ENCODE results near the genes CX3CR1, EIF1B and ZNF621.

GRCh38 chr3:38449921-38450266 lies 3.8 kb upstream of the ACVR2B start:
- PRO-cap: no peak

DNA sequence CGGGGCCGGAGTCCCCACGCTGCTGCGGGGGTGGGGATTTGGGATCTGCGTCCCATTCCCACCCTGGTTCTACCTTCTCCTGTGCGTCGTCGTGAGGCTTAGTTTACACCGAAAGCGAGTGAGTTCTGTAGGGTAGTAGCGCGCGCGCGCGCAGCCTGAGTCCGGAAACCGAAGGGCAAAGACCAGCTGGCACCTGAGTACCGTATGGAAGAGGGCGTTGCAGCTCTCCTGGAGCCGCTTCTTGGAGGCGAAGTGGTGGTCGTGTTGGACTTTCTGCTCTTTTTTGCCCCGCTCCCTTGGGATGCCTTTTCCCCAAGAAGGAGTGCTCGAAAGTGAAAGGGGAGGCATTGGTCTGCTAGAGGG lies 1.8 kb downstream of the ACVR2B start:
- PRO-cap: no peak

DNA sequence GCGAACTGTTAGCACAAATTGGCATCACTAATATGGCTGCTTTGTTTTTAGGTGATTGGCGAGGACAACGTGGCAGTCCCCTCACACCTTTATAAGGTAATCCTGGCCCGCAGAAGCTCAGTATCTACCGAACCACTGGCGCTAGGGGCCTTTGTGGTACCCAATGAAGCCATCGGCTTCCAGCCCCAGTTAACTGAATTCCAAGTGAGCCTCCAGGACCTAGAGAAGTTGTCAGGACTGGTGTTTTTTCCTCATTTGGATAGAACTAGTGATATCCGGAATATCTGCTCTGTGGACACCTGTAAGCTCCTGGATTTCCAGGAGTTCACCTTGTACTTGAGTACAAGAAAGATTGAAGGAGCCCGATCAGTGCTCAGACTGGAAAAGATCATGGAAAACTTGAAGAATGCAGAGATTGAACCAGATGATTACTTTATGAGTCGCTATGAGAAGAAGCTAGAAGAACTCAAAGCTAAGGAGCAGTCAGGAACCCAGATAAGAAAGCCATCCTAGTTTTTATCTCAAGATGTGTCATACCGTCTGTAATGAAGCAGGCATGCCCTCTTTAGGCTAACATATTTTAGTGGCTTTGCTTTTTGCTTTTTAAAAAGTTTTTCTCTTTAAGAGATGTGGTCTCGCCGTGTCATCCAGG lies 27.8 kb downstream of the EXOG start:
- PRO-cap: no peak

DNA sequence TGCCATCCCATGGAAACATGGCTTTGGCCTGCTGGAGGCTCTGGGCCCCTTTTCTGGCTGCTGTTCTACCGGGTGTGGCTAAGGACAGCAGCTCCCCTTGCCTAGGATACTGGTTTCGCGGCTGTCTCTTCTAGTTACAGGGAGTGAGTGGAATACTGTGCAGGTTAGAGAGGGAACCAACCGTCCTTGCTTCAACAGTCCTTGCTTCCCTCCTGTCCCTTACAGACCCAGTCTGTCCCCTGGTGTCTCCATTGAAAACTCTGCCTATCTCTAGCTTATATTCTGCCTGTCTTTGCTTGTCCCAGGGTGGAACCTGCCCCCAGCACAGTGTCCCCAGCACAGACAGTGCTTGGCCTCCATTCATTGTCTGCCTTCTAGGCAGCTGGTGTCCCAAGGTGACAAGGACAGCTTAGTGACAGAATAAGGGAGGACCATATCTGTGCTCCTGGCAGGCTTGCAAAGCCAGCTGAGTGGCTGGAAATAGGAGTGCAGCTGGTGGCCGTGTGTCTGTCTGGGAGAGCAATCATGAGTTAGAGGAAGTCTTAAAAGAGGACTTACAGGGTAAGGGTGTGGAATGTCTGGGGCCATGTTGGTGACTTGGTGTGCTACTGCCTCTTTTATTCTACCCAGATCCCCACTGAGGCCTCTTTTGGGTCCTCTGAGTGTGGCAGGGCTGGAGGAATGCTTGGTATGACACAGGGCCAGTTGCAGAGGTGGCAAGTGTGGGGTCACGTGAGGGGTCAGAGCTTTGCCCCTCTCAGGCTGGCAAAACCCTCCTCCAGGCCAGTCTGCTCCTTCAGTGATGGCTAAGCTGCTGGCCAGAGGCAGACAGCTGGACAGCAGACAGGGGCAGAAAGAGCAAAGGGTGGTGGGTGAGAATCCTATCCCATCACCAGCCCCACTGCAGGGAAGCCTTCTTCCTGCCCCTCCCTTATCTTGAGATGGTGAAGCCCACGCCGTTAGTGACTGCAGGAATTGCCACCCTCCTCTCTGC lies 33.3 kb downstream of the SCN5A start:
- PRO-cap: no peak

GRCh38 chr3:39080297-39081223 lies 26.9 kb downstream of the GORASP1 start:
- PRO-cap: no peak

DNA sequence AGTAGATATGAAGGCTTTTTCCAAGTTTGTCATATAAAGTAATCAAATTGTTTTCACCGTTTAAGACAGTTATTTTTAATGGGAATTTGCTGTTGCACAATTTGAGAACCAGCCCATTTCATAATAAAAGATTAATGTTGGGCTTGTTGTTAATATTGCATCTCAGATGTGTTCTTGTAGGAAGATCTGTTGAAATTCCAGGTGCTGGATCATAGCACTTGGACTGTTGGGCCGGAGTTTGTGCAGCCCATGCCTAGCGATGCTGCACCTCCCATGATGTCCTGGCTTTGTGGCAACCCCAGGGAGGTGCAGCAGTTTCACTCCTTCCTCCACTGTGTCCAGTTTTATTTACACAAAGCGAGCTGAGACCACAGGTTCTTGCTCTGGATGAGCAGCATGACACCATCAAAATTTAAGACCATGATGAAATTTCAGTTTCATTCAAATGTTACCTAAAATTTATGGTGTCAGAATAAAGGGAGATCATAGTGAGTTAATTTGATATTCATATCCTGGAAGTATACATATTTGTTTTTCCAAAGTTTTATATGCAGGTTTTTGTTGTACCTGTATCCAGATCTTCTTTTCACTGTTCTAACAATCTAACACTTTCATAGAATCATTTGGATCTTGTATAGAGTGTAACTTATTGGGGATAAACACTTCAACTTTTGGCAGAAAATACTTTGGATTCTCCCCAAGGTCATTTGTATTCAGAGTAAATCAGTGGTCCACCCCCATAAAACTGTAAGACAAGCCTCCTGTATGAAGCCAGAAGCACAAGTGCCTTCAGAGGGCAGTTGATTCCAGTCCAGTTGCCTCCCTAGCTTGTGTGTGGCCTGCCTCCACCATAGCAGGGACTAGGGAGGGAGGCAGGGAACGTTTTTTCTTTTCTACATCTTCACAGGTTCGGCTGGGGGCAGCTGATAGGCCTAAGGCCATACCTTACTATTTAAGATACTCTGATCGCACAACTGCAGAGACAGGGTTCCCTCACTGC lies 12.0 kb downstream of the GORASP1 start:
- PRO-cap: no peak

GRCh38 chr3:39178404-39179136 lies 13.8 kb downstream of the XIRP1 start:
- PRO-cap: no peak

- PRO-cap: no peak
Observed at GRCh38 chr3:39202036-39202289, 9.6 kb upstream of the XIRP1 start.

GRCh38 chr3:39279877-39280649 lies at the start of gene CX3CR1:
Gene CX3CR1, minus strand, starts transcription at chr3:39280036.
- PRO-cap: no peak

- PRO-cap: no peak
Observed at GRCh38 chr3:39386580-39387270, 3.6 kb downstream of the SLC25A38 start.

- PRO-cap: no peak
Observed at GRCh38 chr3:39407269-39408512, 1.2 kb downstream of the RPSA start.

DNA sequence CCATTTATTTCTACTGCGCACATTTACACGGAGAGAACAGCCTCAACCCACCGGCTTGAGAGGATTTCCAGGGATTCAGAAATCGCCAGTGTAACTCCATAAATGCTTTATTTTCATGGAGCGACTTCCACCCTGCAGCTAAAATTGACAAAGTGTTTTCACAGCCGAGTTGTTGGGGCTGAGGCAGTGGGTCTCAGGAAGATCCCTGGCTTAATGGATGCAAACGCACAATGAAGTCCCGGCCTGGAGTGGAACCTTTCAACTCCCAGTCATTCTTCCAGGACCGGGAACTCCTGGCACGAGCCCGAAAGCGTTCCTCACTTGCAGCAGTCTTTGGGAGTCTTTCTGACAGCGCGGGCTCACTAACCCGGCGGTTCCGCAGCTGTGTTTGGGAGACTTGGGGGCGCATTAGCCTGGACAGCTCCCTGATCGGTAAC lies 841 bp upstream of the MYRIP start:
- PRO-cap: no peak

DNA sequence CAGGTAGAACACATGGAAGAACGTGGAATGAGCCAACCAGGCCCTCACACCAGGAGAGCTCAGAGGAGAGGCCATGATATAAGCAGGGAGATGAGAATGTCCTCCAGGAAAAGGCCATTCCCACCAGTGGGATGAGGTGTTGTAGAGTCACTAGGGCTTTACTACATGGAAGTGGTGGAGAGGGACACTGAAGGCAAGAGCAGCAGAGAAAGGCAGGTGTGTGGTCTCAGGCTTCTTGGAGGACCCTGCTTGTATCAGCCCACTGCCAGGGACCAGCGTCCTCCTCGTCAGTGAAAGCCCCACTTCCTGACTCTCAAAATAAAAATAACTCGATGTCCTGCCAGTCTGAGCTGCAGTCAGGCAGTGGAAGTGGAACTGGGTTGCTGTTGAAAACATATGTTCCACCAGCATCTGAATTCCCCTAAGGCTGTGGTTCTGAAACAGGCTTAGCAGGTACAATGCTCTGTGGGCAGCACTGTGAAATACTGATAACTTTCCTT lies 121.7 kb upstream of the EIF1B start:
- PRO-cap: no peak

DNA sequence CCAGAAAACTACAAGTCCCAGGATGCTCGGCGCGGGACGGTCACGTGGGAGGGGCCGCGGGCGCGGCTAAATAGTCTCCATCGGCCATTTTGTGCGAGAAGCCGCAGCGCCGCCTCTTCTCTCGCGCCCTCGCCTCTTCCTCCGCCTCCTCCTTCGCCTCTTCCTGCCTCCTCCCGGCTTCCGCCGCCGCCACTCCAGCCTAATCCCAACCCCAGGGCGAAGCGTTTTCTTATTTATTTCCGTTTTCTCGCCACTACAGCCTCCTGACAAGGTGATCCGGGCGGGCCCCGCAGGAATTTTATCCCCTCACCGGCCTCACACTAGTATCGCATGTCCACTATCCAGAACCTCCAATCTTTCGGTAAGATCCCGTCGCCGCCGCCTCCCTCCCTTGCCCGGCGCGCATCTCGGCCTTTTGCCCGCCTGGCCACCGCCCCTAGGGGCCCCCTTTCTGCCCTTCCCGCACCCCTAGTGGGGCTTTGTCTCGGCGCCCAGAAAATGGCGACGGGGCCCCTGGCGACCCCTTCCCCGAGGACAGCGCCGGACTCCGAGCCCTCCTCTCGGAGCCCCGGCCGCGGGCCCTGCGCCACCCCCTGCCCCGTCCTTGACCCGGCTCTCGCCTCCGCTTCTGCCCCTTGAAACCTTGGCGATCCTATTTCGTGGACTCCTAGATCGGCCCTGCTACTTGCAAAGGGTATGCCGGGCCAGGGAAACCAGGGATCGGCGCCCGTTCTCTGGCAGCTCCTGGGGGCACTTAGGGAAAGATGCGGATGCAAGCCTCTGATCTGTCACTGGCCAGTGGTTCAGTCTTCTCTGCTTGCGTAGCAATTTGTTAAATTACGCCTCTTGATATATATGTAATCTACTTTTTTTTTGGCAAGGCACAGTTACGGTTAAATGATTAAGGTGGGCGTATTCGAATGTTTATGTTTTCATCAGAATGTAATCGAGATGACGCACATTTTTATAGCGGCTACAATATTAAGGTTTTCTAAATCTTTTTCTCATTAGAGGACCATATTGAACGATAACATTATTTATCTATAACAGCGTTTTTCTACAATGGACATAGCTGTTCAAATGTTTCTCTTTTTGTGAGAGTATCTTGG lies at the start of gene EIF1B:
Gene EIF1B, plus strand, starts transcription at position 96 of the 1,109 bp plus-strand sequence.
- PRO-cap: bidirectional peak, plus-strand start at position 96 of the sequence, minus-strand start outside the sequence; bidirectional peak, plus-strand start at position 496 of the sequence, minus-strand start at position 500 of the sequence

- PRO-cap: no peak
Observed at GRCh38 chr3:40310721-40311346, 1.3 kb downstream of the EIF1B start.

- PRO-cap: no peak
Observed at GRCh38 chr3:40312218-40312861, 2.8 kb downstream of the EIF1B start.

DNA sequence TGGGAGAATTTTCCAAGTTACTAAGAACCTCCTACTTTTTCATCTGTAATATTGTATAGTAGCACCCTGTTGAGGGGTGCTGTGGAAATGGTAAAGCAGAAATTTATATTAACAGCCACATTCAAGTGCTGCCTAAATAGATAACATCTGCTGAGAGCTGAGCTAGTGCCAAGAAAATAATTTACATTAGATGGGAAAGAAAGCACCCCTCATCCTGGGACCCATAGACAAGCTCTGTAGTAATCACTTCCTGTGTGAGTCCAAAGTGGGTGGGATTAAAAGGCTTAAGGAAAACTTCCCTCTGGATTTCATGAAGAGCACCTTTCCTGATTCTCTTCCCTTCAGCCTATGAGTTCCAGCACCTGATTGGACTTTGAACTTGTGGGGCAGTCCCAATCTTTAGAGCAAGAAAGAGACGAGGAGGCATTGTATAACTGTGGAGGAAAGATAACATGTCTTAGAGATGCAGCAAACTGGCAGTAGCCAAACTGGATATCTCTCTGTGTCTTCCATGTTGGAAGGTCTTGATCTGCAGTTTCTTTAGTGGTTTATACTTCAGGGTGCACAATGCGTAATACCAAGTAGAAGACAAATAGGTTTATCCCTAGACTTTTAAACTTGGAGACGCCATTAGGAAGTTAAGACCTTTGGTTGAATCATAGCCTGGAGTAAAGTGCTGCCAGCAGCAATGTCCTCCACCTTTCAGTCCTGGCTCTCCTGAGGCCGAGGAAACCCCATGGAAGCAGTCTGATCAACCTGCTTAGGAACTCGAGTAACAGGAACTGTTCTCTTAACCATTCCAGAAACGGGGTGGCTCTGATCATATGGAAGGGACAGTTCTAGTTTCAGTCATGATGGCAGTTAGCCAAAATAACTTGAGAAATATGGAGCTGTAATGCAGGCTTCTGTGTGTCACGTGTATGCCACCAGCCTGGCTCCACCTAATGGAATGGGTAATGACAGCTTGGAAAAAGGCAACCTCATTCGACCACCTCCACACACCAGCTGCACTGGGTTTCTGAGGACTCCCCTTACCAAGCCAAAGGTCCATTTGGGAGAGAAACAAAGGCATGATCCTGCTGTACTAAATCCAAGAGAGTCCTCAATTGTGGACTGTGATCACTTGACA lies 4.6 kb downstream of the EIF1B start:
- PRO-cap: no peak

- PRO-cap: bidirectional peak, plus-strand start at chr3:40524879, minus-strand start at chr3:40524825
Observed at GRCh38 chr3:40524645-40525718, at the start of gene ZNF621. Gene ZNF621, plus strand, starts transcription at chr3:40524960.

- PRO-cap: no peak
Observed at GRCh38 chr3:40690663-40691036, 165.9 kb downstream of the ZNF621 start.

DNA sequence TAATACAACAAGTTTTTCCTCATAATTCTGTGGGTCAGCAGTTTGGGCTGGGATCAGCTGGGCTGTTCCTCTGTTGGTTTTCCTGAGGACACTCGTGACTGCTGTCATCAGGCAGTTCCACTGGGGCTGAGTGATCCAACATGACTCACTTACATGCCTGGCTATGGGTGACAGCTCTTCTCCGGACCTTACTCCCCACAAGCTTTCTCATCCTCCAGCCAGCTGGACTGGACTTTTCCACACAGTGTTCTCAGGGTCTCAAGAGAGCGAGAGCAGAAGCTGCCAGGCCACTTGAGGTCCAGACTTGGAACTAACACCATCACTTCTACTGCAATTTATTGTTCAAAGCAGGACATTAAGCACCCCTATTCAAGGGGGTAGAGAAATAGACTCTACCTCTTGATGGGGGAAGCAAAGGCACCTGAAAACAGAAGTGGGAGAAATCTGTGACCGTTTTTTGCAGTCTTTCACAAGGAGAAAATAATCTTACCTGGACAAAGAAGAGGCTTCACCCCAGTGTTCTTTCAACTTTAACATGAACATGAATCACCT lies 303.6 kb downstream of the ZNF621 start:
- PRO-cap: no peak

All from SP-49 (cell line).